HL-60 (cell line): ENCODE results near the genes ARPC4 and IL17RC.

GRCh38 chr3:9792878-9793265 is at the start of gene ARPC4:
ARPC4 (plus strand) TSS chr3:9793082.
- RRBS = 3% methylated on average over 26 of the region's 34 CpGs

- RRBS = no CpG with 5 or more reads among the region's 17 CpGs
These were observed at the start of gene IL17RC for GRCh38 chr3:9916827-9917751. IL17RC (plus strand) TSS chr3:9917098.

DNA sequence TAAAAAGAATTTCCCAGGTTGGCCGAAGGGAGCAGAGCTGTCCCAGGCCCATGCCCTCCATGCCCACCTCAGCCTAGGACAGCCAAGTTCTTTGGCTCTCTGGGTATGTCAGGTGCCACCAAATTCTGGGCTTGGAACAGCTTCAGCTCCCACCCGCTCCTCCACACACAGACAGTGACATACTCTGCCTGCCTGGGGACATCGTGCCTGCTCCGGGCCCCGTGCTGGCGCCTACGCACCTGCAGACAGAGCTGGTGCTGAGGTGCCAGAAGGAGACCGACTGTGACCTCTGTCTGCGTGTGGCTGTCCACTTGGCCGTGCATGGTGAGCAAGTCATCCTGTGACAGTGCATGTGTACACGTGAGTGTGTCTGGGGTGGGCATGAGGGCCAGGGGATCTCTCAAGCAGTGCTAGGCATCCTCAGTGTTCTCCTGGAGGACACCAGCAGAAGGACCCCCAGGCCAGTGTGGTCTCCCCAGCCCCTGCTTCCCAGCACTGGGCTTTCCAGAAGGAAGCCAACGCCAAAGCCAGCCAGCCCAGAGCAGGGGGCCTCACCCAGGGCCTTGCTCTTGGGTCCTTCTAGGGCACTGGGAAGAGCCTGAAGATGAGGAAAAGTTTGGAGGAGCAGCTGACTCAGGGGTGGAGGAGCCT is 979 bp downstream of the IL17RC start:
- RRBS = no CpG with 5 or more reads among the region's 12 CpGs

GRCh38 chr3:9986461-9986737 is 242 bp downstream of the EMC3 start:
- RRBS = no CpG with 5 or more reads among the region's 13 CpGs

- RRBS = no CpG with 5 or more reads among the region's 8 CpGs
These were observed 1.7 kb downstream of the VHL start for GRCh38 chr3:10143316-10143557.

DNA sequence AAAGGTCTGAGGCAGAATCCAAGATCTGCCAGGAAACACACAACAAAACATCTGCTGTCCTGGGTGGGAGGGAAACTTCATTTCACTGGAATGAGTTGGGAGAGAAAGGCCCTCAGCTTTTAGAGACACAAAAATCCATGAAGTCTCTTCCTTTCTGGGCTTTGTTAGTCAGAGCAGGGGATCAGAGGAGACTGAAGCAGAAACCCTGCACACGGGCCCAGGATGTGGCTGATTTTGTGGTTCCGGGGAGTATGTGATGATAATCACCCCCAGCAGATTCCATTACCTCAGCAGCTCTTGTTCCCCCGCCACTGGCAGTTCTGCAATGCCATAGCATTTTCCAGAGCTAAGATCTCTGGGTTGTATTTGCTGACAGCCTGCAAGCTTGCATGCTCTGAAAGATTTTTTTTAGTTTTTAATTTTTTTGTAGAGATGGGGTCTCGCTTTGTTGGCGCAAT is 5.9 kb upstream of the TATDN2 start:
- RRBS = no CpG with 5 or more reads among the region's 5 CpGs

GRCh38 chr3:10309744-10310352 is 11.1 kb downstream of the SEC13 start:
- RRBS = no CpG with 5 or more reads among the region's 7 CpGs

DNA sequence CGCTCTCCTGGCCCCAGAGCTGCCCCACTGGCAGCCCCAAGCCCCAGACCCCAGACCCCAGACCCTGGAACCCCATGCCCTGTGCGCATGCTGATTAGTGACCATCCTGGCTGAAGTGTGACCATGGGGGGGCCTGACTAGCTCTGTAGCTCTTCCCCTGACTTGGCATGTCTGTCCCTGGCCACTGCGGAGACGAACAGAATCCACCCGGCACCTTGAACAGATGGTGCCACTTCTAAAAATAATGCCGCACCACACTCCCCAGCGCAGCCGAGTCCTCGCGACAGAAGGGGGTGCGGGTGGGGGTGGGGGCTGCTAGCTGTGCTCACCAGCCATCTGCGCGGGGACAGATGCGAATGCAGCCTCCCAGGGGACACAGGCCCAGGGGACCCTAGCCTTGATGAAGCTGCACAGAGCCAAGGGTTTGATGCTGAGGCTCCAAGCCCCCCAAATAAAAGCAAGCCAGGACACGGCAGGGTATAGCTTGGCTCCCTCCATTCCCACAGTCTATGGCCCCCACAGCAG is 41.4 kb downstream of the ATP2B2 start:
- RRBS = no CpG with 5 or more reads among the region's 15 CpGs

DNA sequence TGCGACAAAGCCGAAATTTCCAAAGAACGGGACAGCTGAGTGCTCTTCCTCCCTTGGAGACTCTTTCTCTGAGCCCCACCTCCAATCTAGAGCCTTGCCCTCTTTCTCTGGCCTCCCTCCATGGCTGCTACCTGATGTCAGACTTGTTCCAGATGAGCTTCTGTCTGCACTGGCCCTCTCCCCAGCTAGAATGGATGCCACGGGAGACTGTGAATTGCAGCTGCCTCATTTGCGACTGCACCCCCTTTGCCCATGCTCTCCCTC is 13.0 kb downstream of the ATP2B2 start:
- RRBS = no CpG with 5 or more reads among the region's 5 CpGs

- RRBS = no CpG with 5 or more reads among the region's 4 CpGs
These were observed 1.8 kb downstream of the SLC6A1 start for GRCh38 chr3:10994362-10994808.

GRCh38 chr3:11155328-11155809 is 1.1 kb downstream of the HRH1 start:
- RRBS = no CpG with 5 or more reads among the region's 9 CpGs

DNA sequence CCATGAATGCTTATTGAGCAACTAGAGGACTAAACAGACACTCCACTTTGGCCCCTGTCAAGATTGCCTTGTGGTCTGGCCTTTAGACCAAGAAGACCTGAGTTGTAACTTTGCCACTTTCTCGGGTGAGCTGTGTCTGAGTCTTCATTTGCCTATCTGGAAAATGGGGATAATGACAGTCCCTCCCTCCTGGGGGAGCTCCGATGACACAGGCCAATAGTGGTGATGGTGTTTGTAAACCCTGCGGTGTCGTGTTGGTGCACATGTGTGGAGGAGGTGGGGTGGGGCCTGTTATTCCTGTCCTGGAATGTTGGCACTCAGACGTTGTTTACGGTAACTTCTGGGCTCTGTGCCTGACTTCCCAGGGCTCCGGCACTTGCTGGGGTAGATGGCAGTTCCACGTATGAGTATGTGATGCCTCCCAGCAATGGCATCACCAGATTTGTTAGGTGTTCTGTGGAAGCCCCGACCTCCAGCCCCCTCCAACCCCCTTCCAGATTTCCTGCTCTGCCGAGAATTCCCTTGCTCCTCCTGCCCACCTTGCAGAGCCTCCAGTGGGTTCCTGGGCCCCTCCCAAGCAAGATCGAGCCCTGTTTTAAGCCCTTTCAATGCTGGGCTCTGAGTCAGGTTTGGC is 31.3 kb downstream of the HRH1 start:
- RRBS = no CpG with 5 or more reads among the region's 11 CpGs

- RRBS = no CpG with 5 or more reads among the region's 5 CpGs
These were observed 28.7 kb downstream of the ATG7 start for GRCh38 chr3:11300840-11301306.

DNA sequence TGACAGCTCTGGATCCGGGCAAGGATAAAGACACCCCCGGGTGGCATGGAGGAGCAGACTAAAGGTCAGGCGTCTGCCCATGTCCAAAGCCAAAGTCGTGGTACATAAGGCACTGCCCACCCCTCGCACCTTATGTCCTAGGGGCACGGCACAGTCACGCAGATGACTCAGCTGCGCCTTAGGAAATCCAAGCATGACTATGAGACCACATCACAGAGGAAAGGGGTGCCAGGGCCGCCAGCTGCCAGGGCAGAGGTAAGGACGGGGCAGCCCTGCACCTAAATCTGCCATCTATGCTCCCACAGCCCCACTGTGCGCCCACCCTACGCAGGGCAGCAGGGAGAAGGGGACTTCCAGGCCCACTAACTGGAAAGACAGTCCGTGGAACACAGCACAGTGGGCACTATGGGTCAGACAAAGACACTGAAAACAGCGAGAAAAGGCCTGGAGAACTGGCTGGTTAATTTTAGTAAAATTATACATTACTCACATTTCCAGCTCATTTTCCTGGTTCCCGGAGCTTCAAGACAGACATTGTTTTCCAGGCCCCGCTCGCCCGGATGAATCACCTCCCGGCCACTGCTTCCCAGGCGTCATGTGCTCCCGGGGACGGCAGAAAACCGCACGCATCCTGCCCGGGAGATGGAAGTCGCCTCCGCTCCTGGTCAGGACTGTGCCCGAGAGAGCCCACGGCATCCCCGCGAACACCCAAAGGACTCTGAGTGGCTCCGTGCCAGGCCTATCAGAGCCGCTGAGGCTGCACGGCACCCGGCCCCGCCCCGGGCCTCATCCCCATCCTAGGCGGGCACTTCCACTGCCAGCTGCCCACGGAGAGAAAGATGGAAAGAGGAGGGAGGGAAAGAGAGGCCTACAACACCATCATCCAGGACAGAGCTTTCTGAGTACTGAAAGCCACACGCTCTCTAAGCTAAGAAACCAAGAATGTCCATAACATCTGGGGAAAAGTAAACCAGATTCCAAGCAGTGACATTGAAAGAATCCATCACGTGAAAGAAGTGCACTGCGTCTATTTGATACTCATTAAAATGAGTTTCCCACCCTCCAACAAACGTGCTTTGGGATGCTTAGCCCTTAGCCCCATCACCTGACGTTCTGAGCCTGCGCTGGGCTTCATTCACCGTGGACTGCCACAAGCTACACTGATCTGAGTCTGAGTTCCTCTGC is 75.2 kb downstream of the VGLL4 start:
- RRBS = 83% methylated on average over 2 of the region's 46 CpGs

DNA sequence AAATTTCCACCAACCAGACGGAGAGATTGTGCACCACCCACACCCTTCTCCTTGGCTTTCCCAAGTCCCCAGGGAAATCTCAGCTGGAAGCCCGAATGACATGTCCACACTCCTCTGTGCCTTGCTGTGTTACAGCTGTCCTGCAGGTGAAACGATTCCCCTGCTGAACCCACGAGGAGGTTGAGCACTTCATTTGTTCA is 49.5 kb upstream of the PPARG start:
- RRBS = no CpG with 5 or more reads among the region's 4 CpGs

GRCh38 chr3:12316357-12316659 is 27.4 kb downstream of the PPARG start:
- RRBS = no CpG with 5 or more reads among the region's 3 CpGs

DNA sequence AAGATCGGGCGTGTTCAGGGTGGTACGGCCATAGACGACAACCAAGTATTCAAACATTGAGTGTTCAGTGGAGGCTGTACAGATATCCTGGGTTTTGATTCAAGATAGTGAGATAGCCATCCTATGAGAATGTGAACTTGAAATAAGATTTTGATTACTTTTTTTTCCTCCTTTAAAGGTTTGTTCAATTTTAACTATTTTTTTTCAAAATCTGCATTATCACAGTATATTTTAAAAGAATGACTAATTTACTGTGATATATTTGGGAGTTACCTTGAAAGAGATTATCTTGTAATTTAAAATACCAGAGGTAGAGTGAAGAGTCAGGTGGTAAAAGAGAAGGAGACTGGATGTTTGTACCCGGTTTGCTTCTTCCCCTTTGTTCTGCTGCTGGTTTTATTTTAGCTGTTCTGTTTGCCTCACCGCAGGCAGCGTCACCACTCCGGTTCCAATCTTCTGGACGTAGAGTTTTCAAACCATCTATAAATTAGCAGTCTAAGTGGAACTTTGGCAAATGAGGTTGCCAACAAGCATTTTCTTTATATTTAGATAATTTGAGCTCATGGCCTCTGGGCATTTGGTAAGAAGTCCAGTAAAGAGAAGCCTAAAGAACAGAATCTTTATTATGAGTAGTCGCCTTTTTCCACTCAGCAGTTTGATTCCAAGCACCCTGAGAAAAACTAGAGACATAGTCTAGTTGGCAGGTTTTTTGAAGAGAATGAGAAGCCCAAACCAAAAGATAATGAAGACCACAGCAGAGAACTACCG is 38.1 kb downstream of the PPARG start:
- RRBS = 78% methylated on average over 4 of the region's 11 CpGs

- RRBS = no CpG with 5 or more reads among the region's 7 CpGs
These were observed 62.4 kb downstream of the PPARG start for GRCh38 chr3:12351204-12351743.

DNA sequence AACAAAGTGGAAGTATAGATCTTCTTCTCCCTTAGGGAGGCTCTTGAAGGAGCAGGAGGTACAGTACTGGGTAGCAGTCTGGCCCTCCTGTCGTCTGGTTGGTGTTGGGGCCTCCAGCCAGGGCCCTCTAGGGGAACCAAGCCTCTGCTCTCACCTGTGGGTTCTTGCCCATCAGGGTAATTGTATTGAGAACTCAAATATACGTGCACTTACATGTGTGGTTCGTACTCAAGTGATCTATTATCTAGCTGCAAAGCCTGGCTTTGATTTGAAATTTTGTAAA is 25.9 kb downstream of the MKRN2 start:
- RRBS = no CpG with 5 or more reads among the region's 3 CpGs

GRCh38 chr3:12676624-12676942 is 12.7 kb upstream of the RAF1 start:
- RRBS = no CpG with 5 or more reads among the region's 5 CpGs